Measurements from ENCODE around the genes PLA2R1, GRB14 and SCN7A.

DNA sequence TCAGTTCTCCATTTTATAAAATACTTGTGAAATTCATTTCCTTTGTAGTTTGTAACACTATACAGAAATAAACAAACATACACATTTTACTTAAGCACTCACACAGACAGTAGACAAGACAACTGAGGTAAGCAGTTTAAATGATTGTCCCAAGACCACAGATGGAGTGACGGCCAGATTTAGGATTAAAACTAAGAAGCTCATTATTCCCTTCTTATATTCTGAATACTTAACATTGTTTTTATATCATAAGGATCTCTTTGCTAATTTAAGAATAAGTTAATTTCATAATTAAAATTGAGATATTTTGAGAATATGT, 100.9 kb downstream of the BAZ2B start:
- RRBS, result no CpG with 5 or more reads among the region's 1 CpG

DNA sequence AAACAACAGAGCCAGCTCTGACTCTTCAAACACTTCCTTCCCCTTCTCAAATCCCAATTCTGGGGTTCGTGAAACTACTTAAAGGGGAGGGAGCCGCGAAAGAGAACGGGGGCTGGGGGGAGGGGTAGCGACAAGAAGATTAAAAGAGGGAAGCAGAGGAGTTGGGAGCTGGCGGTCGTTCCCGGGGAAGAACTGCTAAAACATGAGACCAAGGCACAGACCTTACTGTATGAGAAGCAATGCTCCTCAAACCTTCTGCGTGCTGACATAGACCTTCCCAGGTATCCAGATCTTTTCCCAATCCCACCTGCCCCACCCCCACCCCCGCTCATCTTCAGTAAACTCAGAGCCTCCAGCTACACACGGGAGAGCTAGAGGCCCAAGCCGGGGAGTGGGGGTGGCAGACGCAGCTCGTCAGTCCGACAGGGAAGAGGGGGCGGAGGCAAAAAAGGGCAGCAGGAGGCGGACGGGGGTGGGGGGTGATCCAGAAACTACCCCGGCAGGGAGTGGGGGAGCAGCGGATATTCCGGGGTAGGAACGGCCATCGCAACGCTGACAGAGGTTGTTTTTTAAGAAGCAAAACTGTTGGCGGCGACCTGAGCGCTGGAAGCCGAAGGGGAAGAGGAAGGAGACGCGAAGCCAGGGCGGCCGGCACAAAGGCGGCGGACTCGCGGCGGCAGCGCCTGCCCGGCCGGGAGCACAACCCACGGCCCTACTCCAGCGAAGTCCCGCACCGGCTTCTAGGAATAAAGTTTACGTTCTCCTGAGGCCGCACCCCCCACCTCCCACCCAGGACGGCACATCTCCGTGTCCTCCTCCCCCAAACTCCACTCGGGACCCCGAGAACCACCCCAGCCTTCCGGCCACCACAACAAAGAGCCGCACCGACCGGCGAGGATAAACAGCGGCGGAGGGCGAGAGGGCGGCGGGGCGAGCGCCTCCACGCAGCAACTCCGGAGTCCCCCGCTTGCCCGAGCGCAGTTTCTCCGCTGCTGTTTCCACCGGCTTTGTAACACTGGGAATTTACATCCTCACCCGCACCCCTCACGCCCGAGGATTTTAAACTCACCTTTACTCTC, 836 bp downstream of the BAZ2B start:
- RRBS, result 2% methylated on average over 38 of the region's 72 CpGs

- RRBS, result no CpG with 5 or more reads among the region's 7 CpGs
Measured at GRCh38 chr2:159616872-159617225, 501 bp upstream of the BAZ2B start.

DNA sequence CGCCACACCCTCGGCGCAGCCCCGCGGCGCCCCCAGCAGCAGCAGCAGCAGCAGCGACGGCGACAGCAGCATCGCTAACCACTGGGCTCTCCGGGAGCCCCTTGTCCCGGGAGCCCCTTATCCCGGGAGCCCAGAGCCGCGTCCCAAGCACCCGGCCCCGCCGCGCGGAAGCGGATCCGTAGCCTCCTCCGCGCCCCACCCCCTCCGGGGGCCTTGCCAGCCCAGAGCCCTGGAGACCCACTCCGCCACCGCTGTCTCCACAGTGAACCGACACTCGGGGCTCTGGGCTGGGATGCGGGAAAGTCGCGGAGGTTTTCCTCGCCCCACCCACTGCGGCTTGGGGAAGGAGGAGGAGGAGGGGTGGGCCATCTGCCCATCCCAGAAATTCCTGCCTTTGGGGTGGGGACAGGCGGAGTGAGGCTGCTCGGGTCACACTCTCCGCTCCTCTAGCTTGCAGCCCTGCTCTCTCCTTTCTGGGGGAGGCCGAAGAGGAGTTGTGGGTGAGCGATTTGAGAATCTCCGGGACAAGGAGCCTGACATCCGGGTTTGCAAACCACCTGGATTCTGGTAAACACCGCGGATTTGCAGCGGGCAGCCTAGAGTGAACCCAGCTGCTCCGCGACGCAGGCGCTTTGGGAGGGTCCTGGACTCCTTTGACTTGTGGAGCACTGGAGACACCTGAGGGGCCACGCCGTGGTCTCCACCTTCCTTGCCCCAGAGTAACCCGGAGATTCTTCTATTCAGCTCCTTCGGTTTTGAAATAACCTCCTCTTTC, at the start of gene PLA2R1:
Gene PLA2R1, minus strand, starts transcription at position 284 of the 775 bp plus-strand sequence.
- RRBS, result 91% methylated on average over 9 of the region's 52 CpGs

GRCh38 chr2:160210528-160211090, 10.5 kb upstream of the ITGB6 start:
- RRBS, result no CpG with 5 or more reads among the region's 11 CpGs

DNA sequence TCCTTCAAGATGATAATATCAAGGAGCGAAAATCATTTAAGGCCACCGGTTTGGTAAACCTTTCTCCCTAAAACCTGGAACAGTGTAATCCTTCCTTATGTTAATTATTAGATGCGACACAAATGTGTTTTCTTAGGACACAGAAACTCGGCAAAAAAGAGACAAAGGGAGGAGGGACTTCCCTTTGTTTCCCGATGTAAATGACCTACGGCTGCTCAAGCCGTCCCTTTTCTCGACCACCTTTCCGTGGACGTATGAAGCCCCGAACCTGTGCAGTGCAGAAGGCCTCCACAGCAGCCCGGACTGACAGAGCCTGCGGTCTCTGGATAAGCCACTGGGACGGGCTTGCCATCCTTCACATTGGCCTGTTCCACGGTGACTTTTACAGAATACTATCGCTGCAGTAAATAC, 85.1 kb downstream of the RBMS1 start:
- RRBS, result no CpG with 5 or more reads among the region's 16 CpGs

- RRBS, result no CpG with 5 or more reads among the region's 1 CpG
Measured at GRCh38 chr2:160408926-160409223, 84.7 kb downstream of the RBMS1 start.

GRCh38 chr2:161992549-161992953, 81.5 kb downstream of the DPP4 start:
- RRBS, result no CpG with 5 or more reads among the region's 3 CpGs

DNA sequence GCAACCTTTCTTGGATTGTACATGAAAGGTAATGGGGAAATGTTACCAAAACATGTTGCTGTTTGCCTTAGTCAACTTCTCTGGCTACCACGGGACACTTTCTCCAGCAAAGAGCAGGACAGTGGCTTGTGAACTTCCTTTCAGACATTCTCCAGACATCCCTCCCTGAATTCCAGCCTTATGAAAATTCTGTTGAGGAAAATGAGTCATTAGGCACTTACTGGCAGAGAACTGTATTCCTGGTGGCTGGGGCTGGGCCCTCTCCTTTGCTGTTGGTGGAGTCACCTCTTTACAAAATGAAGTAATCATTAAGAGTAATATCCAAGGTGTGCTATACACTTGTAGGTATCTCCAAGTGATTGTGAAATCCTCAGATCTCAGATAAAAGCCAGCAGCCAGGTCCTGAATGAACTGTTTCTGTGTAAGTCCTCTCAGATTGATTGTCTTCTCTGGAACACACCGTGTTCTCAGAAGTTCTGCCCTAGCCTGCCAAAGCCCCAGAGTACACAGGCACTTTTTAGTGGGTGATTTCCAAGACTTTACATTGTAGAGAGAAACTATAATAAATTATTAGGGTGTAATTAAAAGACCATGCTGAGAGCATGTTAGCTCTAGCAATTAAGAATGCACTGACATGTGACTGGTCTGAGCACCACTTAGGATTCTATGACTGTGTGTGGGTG, 1.4 kb upstream of the FAP start:
- RRBS, result no CpG with 5 or more reads among the region's 2 CpGs

DNA sequence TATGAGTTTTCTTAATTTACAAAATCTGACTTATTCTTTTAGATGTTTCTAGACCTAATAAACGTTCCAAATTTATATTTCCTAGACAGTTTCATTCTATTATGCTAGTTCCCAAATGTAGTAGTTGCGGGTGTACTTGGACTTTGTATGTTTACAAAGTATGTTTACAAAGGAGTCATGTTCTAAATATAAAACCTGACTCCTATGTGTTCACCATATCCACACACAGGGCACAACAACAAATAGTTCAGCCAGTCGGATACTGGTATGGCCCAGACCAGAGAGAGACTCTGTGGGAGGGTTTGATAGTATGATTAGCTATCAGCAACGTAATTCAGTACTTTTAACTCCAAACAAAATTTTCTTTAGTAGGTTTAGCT, 230.6 kb downstream of the KCNH7 start:
- RRBS, result no CpG with 5 or more reads among the region's 4 CpGs

DNA sequence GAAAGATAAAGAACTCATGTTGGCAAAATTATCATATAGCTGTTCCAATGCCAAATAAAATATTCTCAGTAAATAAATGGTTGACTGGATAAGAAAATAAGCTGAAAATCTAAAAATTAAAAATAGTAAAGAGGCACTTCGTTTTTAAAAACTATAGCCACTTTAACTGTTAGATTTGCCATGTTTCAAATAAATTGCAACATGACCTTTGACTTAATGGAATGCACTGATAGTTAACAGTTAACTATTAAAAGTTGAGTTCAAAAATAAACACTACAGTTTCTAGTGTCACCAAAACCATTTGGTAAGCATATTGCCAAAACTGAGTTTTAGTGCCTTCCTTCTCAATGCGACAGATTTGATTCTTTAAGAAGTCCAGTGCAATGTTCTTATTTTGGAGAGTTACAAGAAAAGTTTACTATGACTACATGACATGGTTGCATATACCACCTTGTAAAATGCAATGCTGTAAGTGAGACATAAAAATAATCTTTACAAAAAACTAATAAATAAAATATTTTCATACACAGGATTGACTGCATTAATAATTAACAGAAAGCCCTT, 54.0 kb downstream of the GRB14 start:
- RRBS, result no CpG with 5 or more reads among the region's 2 CpGs

GRCh38 chr2:164621350-164622223, at the start of gene GRB14:
GRB14 (minus strand) TSS chr2:164621482.
- RRBS, result 16% methylated on average over 43 of the region's 72 CpGs

GRCh38 chr2:164700528-164700989, 79.3 kb upstream of the GRB14 start:
- RRBS, result no CpG with 5 or more reads among the region's 2 CpGs

DNA sequence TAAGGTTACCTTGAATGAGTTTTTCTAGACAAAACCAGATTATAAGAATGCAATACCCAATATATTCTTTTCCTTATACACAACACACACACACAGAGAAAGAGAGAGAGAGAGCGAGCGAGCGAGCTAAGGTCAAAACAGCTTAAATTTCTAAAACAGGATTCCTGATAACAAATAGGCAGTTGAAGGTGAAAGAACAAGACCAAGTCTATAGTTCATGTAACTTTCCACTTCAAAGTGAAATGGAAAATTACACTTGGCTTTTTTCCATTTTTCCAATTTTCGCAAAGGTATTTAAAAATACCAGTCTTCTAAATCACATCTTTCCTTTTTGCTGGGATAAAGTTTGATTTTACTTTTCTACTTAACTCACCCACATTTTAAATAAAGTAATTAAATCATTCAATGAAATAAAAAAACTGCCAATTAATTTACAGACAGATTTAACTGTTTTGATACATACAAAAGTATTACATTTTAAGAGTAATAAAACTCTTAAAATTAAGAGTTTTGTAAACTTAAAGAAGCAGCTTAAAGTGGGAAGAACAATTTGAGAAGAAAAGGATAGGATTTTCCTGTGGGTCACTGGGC, 98.8 kb downstream of the COBLL1 start:
- RRBS, result no CpG with 5 or more reads among the region's 4 CpGs

DNA sequence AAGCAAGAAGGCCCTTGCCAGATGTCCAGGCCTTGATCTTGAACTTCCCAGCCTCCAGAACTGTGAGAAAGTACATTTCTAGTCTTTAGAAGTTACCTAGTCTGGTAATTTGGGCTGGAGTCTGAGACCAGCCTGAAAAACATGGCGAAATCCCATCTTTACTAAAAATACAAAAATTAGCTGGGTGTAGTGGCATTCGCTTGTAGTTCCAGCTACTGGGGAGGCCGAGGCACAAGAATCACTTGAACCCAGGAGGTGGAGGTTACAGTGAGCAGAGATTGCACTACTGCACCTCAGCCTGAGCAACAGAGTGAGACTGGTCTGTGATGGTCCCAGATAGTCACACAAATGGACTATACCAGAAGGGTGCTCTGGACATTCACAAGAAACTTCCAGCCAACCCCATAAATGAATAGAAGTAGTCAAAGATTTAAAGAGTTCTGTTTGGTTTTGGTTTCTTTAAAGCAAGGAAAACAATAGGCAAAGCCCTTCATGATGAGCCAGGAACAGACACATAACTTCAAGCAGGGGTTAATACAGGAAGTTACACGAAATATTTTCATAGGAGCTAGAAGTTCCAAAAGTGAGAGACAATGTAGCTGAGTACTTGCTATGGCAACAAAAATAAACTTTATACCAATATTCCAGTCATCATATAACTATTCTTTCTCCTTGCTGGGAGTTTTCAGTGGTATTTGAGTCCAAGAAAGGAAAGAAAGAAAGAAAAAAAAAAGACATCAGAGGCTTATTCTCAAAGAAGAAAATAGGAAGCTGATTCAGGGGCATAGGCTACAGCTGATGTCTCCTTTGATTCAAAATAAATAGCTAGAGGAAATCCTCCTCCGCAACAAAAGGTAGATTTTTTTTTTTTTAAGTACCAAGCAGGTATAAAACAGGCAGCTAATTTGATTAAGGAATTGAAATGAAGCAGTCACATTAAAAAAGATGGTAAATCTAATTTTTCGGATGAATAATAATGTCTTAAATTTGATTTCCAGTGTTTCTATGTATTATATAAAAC, 56.2 kb downstream of the COBLL1 start:
- RRBS, result no CpG with 5 or more reads among the region's 6 CpGs

DNA sequence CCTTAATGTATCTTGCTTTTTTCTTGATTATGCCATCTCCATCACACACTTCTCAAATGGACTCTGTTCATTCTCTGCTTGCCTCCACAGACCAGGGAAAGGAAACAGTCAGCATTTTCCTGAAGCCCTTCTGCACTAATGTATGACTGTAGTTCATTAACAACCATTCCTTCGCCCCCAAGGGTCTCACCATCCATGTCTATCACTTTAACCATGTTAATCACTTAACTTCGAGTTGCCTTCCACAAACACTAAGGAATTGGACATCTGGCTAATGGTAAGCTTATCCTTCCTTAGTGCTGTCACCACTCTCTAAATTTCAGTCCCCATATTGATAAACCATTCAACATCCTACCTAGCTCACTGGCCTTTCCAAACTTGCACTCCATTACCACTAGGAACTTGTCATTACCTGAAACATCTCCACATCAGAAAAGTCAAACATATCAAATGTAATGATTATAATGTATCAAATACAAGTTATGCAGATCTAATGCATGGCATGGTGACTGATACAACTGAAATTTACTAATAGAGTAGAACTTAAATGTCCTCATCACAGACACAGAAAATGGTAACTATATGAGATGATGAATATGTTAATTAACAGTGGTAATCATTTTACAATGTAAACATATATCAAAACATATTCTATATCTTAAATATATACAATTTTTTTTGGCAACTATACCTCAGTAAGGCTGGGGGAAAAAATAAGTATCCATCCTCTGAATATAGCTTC, 54.6 kb downstream of the COBLL1 start:
- RRBS, result no CpG with 5 or more reads among the region's 2 CpGs

DNA sequence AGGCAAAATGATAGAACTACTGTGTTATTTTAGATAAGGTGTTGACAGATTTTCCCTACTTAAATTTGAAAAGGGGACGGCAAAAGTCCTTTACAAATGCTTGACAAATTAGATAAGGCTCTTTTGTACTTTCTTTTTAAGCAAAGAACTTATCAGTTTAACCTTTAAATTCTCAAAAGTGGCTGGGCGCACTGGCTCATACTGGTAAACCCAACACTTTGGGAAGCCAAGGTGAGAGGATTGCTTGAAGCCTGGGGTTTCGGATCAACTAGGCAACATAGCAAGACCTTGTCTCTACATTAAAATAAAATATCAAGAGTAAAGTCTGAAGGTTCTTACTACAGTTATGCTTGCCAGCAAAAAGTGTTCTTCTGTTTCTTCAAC, 2.5 kb downstream of the COBLL1 start:
- RRBS, result no CpG with 5 or more reads among the region's 3 CpGs

GRCh38 chr2:165794467-165795017, 495 bp upstream of the GALNT3 start:
- RRBS, result no CpG with 5 or more reads among the region's 18 CpGs

GRCh38 chr2:166493809-166494620, at the start of gene SCN7A:
SCN7A (minus strand) TSS chr2:166494249.
- RRBS, result no CpG with 5 or more reads among the region's 24 CpGs

DNA sequence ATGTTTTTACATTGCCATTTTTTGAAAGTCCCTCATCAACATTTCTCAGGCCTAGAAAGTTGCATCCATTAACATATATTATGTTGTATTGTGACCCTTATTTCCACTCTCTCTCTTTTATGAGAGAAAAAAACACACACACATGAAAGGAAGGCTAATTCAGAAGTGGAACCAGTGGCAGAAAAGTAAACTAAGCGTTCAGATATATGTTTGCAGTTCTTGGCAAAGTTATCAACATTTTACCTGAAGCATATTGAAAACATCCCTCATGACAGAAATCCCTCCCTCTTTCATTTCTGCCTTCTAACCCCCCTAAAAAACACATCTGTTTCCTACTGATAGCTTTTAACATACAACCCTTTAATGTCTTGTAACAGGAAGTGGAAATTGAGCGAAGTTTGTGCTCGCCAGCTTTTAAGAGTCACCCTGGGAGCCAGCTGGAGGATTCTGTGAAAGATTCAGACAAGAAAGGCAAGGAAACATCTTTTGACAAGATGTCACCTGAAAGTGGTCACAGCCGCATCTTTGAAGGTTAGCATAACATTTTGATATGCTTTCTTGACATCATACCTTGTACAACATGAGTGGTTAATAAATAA, 157.2 kb upstream of the B3GALT1 start:
- RRBS, result no CpG with 5 or more reads among the region's 4 CpGs

Data from PFSK-1 (cell line).